AG04449 (cell line): ENCODE measurements around a stretch of chr19.

DNA sequence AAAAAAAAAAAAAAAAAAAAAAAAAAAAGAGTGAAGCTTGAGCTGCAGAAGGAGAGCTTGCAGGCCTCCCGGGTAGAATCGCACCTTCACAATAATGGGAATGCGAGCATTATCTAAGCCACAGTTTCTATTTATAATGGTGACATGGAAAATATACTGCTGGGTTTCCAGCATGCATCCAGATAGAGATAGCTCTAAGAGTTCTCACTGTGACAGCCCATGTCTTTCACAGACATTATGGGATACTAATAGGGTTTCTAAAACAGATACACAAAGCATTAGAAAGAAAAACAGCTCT, 15.0 kb downstream of the ZNF91 start:
- RRBS: no CpG with 5 or more reads among the region's 3 CpGs

- RRBS: no CpG with 5 or more reads among the region's 6 CpGs
Observed at GRCh38 chr19:24078735-24079889, 7.9 kb upstream of the ZNF254 start.

DNA sequence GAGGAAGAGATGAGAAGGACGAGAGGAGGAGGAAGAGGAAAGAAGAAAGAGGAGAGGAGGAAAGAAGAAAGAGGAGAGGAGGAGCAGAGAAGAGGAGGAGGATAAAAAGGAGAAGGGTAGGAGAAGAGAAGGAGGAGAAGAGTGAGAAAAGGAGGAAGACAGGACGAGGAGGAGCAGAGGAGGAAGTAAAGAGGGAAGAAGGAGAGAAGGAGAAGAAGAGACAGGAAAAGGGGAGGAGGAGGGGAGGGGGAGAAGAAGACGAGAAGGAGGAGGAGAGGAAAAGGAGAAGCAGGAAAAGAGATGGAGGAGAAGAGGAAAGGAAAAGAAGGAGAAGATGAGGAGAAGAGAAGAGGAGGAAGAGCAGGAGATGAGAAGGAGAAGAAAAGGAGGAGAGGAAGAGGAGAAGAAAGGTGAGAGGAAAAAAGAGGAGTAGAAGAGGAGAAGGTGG, 92.6 kb downstream of the ZNF254 start:
- RRBS: no CpG with 5 or more reads among the region's 3 CpGs

DNA sequence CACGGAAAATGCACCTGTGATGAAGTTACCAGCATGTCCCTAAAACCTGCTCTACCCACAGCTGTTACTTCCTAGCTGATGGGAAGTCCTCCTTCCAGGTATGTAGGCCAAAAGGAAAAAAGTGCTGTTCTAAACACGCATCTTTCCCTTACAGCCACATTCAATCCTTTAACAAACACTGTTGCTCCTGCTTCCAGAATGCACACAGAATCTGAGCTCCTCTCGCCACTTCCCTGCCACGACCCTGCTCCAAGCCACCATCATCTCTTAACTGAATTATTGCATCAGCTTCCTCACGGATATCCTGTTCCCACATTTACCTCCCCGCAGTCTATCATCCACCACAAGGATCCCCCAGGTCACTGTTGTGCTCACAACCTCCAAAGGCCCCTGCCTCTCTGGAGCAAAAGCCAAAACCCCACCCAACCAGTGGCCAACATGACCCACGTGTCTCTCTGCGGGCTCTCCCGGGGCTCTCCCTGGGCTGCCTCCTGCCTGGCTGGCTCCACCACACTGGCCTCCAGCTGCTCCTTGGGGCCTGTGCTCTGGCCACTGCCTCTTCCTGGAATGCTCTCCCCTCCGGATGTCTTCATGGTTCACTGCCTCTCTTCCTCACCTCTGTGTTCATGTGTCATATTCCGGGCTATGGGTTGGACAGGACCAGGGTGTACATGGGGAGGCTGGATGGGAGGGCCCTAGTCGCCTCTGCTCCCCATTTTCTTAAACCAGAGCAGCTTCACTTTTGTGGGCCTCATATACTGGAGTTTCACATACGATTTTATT, 809.3 kb downstream of the UQCRFS1 start:
- RRBS: 0% methylated on average over 1 of the region's 13 CpGs

DNA sequence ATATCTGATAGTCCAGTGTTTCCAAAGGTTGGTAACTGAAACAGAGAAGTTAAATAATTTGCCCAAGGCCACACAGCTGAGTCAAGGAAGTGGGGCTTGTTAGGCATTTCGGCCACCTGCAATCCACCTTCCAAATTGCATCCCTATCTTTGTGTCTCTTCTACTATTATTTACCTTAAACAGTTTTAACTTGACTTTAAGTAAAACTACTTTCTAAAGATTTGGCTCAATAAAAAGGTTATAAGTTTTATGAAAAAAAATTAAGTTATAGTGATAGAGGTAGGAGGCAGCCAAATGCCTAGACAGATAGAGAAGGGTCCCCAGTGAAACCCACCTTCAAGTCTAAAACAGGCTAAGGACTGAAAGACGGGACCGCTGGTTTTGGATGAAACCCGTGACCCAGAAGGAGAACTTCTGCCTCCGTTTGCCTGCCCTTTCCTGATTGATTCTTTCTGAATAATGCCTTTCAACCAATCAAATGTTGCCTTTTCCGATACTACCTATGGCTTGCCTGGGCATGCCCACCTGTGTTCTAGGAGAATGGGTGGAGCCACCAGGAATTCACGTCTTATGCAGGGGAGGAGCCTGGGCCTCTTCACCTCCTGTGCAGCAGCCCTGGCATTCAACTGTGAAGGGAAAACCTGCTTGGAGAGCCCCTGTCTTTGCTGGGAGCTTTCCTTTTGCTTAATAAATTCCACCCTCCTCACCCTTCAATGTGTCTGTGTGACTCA, 731.0 kb downstream of the UQCRFS1 start:
- RRBS: no CpG with 5 or more reads among the region's 7 CpGs

- RRBS: no CpG with 5 or more reads among the region's 2 CpGs
Observed at GRCh38 chr19:28571871-28572196, 641.1 kb downstream of the UQCRFS1 start.

- RRBS: 60% methylated on average over 6 of the region's 41 CpGs
Observed at GRCh38 chr19:29092946-29093830, 119.8 kb downstream of the UQCRFS1 start.

DNA sequence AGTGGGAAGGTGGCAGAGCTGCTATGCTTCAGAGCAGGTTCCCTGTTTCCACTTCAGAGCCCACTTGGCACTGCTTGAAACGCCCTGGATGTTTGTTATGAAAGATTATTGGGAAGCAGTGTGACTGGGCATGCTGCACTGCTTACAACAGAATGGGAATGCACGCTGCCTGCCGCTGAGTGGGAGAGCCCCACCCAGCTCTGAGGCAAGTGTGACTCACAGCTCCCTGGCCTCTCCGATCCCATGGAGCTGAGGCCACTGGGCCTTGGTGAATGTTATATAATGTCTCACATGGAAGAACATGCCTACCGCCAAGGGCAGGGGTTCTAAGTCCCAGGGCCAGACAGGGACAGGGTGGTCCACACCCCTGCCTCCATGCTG, 113.7 kb downstream of the UQCRFS1 start:
- RRBS: no CpG with 5 or more reads among the region's 5 CpGs

DNA sequence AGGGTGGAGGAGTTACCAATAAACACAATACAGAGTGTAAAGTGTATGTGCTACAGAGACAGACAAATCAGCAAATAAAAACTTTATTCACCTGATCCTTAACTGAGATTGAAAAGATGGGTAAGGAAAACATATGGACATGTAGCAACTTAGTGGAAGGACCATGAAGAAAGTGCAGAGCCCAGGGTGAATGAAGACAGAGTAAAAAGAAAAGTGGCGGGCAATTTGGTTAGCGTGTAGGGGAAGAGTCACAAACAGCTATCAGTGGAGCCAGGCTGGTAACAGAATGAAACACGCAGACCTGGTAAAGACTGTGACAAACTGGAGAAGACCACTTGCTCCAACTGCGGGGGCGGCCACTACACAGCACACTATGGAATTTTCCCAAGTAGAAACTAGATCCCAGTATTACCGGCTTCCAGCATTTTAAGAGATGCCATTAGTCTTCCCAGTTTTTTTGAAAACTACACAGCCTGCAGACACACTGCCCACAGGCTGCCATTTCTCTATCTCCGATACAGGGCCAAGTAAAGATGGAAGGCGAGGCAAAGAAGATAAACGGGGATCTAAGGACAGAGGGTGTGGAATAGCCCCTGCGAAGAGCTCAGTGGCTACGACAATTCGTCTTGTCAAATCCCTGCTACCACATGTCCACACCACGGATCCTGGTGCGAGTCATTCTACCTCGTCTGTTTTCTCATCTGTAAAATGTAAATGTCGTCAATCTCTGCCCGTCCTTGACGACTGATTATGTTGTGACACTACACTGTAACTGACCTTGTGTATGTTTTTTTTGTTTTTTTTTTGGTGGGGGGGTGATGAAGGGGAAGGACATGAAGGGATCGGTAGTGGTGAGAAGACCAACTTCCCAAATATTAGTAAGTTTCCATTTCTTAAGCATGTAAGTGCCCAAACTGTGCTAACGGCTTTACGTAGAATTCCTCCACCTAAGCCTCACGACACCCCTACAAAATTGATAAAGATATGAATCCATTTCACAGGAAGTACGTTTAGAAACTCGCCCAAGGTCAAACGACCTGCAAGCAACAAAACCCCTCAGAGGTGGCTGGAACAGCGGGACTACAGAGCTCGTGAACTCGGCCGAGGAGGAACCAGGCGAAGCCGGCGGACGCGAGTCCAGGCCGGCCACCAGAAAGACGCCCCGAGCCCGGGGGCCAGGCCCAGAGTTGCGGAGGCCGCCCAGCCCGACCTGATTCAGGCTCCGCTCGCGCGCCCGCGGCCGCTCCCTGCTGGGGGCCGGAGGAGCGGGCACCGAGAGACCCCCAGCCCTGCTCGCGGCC, 912 bp downstream of the UQCRFS1 start:
- RRBS: 2% methylated on average over 14 of the region's 53 CpGs

DNA sequence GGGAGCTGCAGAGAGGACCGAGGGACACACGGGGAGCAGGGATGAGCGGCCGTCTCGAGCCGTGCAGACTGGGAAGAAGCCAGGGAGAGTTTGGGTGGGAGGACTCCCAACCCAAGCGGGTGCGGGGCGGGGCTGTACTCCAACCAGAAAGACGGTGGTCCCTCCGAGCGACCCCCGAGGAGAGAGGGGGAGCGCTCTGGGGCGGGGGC, 215 bp upstream of the VSTM2B start:
- RRBS: no CpG with 5 or more reads among the region's 15 CpGs

DNA sequence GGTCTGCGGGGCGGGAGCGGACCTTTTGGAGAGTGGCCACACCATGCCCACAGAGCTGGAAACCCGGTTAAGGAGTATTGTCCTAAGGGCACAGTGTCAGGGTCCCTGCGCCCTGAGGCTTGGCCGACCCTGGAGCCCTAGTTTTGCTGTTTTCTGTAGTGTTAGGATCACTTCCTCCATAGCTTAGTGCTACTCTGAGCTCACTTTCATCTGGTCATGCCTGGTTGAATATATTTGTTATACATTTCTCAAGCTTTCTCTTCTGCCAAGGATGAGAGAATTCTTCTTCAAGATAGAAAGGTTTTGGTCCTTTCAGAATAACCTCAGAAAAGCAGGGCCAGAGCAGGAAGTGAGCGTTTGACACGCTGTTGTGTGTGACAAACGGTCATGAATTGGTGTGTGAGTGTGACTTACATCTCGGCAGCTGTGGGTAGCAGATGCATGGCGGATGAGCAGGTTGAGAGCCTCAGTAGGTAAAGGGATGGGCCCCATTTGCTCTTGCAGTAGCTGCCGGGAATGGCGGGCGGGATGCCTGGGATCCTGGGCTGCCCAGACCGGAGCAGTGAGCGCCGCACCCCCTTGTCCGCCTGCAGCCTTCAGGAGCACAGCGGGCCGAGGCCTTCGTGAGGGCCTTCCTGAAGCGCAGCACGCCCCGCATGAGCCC, 3.9 kb downstream of the POP4 start:
- RRBS: 89% methylated on average over 4 of the region's 24 CpGs

GRCh38 chr19:29760016-29760462, 45.0 kb upstream of the C19orf12 start:
- RRBS: no CpG with 5 or more reads among the region's 21 CpGs

- RRBS: no CpG with 5 or more reads among the region's 5 CpGs
Observed at GRCh38 chr19:30007156-30007824, 65.3 kb downstream of the URI1 start.

DNA sequence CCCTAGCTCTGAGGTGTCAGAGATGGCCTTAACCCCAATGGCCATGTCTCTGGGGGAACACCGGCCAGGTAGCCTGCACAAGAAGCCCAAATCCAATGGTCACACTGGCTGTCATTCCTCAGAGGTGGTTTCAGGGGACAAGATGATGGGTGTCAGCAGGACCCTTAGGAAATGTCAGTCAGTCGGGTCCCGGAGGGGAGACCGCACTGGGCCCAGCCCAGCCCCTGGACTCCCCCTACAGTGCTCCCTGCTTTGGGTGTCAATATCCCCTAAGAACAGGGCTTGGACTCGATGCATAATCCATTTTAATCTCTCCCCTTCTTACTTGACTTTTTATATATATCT, 32.0 kb upstream of the ZNF536 start:
- RRBS: no CpG with 5 or more reads among the region's 5 CpGs

DNA sequence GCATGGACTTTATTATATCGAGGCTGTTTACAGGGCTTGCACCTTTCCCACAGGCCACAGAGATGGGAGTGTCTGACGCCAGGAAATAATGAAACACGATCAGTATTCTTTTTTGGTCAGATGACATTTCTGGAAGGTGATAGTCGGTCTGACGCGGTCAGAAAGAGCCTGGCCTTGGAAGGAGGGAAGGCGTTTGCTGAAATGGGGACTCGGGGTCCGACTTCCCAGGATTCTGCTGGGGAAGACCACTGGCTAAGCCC, 11.8 kb upstream of the ZNF536 start:
- RRBS: no CpG with 5 or more reads among the region's 9 CpGs

- RRBS: no CpG with 5 or more reads among the region's 9 CpGs
Observed at GRCh38 chr19:30360737-30361238, 11.4 kb upstream of the ZNF536 start.

DNA sequence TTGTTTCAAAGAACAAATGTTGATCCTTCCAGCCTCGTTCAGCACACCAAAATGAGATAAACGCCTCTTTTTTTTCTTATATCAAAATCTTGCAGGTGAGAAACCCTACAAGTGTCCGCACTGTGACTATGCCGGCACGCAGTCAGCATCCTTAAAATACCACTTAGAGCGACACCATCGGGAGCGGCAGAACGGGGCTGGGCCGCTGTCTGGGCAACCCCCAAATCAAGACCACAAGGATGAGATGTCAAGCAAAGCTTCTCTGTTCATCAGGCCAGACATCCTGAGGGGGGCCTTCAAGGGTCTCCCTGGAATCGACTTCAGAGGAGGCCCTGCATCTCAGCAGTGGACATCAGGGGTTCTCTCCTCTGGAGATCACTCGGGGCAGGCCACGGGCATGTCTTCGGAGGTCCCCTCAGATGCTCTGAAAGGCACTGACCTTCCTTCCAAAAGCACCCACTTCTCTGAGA, 175.7 kb downstream of the ZNF536 start:
- RRBS: no CpG with 5 or more reads among the region's 14 CpGs

GRCh38 chr19:30662657-30662913, 290.4 kb downstream of the ZNF536 start:
- RRBS: no CpG with 5 or more reads among the region's 5 CpGs

DNA sequence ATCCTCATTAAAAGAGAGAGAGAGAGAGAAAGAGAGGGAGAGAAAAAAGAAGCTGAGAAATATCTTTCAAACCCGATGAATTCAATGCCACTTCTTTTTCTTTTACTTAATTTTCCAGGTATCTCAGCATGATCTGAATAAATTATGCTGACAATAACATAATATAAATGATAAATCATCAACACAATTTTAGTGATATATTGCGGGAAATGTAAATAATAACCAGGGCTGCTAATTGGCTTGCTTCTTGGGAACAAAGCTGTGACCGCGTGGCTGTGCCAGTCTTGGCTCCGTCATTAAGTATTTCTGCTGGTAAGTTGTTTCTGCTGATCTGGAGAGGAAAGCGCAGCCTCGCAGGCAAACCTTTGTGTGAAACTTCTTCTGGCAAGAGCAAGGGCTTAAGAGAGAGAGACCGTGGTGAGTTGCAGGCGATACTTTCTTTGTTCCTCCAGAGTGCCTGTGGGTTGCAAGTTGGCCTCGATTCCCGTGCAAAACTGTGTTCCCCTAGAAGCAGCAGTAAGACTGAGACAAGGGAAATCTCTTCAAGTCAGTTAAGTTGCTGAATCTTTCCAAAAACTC, 489.1 kb upstream of the TSHZ3 start:
- RRBS: no CpG with 5 or more reads among the region's 11 CpGs